Epithelial cell of esophagus (primary cell): ENCODE data around the genes PHF3, FAM135A and OGFRL1.

DNA sequence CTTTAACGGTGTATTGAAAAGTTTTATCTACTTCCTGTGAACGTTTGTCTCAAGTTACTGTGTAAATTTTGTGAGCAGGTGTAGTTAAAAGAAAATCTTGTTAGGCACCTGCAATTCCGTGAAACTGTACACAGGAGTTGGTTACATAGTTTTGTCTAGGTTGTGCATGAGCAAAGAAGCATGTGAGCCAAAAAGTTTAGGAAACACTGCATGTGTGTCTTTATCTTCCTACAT, 1.4 kb downstream of the BAG2 start:
- RRBS: no CpG with 5 or more reads among the region's 3 CpGs

DNA sequence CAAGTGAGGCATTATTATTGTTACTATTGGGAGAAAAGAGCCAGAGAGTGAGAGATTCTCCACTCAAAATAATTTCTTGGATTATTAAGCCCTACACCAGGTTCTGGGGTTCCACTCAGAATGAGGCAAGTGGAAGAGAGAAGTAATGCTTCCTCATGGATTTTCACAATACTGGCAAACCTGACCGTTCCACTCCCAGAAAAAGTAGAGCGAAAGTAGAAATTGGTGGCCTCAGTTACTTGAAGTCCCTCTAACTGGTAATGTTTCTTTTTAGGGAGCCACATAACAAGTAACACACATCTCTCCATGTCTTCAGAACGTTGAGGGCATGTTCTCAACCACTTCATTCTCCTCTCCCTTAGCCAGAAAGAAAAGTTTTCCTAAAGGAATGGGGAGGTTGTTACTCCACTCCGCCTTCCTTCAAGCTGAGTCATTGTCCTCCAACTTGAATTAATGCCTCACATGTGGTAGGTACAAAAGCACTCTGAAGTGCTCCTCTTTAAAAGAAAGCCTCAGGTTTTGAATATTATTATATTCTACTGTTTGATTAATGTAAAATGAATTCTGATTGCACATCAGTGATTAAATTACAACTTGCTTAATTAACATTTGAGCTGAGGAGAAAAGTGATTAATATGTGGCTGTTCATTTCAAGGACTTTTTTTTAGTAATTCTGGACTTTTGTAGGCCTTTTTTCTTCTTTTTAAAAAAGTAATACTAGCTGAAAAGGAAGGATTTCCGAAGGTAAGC, 2.0 kb downstream of the BAG2 start:
- RRBS: no CpG with 5 or more reads among the region's 5 CpGs

DNA sequence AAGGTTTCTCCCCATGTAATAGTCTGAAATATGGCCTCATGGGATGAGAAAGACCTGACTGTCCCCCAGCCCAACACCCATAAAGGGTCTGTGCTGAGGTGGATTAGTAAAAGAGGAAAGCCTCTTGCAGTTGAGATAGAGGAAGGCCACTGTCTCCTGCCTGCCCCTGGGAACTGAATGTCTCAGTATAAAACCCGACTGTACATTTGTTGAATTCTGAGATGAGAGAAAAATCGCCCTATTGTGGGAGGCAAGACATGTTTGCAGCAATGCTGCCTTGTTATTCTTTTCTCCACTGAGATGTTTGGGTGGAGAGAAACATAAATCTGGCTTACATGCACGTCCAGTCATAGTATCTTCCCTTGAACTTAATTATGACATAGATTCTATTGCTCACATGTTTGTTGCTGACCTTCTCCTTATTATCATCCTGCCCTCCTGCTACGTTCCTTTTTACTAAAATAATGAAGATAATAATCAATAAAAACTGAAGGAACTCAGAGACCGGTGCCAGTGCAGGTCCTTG, 1630.6 kb downstream of the KHDRBS2 start:
- RRBS: no CpG with 5 or more reads among the region's 5 CpGs

DNA sequence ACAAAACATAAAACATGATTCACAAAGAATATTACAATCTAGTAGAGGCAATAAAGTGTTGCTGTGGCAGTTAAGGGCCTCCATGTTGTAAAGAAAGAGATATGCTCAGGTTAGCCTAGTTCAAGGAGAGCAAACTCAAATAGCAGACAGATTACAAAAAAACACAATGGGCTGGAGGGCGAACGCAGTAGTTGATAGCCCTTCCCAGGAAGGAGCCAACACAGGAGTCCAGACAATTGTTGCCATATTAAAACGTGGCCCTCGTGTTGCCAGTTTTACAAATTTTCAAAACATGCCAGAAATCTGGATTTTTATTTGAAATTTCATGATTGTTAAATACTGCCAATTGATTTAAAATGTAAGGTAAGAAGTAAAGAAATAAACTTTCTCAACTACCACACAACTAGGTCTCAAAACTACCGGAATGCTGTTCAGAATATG, 13.2 kb downstream of the LGSN start:
- RRBS: no CpG with 5 or more reads among the region's 5 CpGs

GRCh38 chr6:63352520-63353355, 33.0 kb upstream of the LGSN start:
- RRBS: no CpG with 5 or more reads among the region's 7 CpGs

DNA sequence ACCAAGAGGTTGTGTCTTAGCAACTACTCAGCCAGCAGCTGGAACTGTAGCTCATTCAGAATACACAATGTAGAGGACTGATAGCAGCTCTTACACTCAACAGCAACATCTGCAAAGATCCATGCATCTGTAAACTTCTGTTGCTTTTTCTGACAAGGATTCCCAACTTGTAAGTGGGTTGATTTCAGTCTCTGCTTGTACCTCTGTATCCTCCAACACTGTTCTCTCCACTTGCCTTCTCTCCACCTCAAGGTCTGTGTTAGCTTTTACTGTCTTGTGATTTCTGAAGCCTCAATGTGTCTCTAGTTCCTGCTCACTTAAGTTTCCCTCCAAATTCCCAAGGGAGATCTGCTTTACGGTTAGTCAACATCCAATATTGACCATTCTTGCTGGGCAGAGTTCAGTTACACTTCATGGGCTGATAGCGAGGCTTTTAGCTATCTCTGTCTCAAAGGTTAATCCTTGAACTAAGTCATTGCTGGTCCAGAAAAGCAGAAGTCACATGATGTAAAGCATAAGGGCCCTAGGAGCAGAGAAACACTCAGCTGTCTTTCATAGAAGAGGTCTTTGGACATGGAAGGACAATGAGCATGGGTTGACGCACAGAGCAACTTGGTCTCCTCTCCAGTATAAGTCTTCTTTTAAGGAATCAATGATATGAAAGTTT, 71.7 kb upstream of the LGSN start:
- RRBS: no CpG with 5 or more reads among the region's 3 CpGs

DNA sequence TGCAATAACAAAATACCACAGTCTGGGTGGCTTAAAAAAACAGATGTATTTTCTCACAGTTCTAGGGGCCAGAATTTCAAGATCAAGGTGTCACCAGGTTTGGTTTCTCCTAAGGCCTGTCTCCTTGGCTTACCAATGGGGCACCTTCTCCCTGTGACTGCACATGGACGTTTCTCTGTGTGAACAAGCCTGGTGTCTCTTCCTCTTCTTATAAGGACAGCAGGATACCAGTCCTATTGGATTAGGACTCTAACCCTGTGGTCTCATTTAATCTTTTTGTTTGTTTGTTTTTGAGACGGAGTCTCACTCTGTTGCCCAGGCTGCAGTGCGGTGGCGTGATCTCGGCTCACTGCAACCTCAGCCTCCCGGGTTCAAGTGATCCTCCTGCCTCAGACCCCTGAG, 104.9 kb upstream of the PTP4A1 start:
- RRBS: no CpG with 5 or more reads among the region's 6 CpGs

DNA sequence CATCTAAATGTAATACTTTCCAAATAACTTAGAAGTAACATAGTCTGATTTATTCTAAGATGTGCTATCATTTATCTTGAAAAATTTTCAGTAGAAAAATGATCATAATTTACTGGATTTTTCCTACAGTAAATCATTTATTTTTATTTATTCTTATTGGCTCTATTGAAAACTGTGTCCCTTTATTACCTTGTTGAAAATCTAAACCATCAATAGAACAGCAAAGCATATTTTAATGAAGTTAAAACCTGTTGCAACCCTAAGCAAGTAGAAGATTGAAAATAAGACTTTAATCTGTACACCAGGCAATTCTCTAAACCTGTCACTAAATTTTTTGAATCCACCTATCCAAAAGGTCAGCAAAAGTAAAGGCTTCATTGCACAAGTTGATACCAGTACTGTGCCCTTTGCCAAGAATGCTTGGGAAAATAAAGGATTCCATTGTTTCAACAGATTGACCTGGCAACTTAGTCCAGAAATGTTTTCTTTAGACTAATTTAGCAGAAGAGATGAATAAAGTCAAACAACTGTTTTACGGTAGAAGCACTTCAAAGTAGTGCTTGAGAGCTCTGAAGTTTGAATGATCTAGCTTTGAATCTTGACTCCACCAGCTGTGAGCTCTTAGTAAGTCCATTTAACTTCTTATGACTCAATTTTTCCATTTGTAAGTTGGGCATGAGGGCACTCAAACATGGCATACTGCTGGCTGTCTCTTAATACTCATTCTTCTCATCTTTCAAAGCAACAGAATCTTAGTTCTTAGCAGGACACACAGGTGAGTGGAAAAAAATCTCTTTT, 56.2 kb upstream of the PTP4A1 start:
- RRBS: no CpG with 5 or more reads among the region's 1 CpG

GRCh38 chr6:63635550-63636430, at the start of gene PHF3:
Gene PHF3 (plus strand): TSS chr6:63635802.
- RRBS: 1% methylated on average over 25 of the region's 113 CpGs

GRCh38 chr6:63684851-63686002, 49.6 kb downstream of the PHF3 start:
- RRBS: no CpG with 5 or more reads among the region's 10 CpGs

DNA sequence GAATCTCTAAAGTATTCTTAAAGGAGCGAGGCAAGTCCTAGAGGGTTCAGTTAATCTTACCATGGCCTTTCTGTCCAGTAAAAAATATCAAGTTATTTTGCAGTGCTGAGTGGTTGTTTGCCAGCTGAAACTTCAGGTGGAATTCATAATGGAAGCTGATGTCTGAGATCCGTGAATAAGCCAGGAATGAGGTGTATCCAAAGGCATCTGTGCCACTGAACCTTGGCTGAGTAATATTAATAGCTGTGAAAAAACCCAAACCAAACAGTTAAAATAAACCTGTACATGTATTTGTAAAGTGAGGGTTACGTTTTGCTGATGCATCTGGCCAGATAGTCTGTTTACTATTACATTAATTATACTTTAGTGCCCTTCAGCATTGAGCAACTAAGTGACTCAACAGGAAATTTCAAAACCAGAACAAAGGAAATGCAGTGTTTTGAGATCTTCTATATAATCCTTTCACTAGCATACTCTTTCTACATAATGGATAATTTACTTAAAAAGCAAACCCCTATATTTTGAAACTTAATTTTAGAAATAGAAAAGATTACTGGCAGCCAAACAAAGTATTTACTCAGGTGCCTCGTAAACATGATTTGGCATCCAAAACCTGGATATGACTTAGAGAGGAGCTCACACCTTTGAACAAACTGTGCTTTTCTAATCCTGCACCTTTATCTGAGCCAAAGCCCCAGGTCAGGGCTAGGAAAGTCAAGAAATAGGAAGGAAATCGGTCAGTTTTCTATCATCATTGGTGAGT, 170.7 kb downstream of the PHF3 start:
- RRBS: no CpG with 5 or more reads among the region's 5 CpGs

DNA sequence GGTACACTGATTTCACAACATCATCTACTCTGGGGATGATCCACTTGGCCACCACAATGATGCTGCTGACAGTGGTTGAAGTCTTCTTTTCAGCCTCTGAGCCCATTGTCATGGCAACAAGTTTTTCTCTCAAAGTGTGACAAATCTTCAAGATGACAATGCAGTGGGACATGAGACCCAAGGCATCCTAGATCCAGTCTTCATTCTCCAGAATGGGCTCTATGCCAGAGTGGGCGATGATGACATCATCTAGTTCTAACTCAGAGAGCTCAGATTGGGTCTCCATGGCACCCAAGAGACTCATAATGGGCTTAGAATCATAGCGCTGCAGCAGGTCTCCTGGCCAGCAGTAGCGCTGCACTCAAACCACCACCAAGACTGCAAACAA, 567.9 kb upstream of the ZC3H11C start:
- RRBS: no CpG with 5 or more reads among the region's 3 CpGs

GRCh38 chr6:69445257-69445601, 351.6 kb downstream of the LMBRD1 start:
- RRBS: no CpG with 5 or more reads among the region's 13 CpGs

- RRBS: no CpG with 5 or more reads among the region's 6 CpGs
Observed at GRCh38 chr6:69795394-69796012, 1.3 kb downstream of the LMBRD1 start.

- RRBS: no CpG with 5 or more reads among the region's 7 CpGs
Observed at GRCh38 chr6:70398878-70400084, 14.0 kb upstream of the FAM135A start.

DNA sequence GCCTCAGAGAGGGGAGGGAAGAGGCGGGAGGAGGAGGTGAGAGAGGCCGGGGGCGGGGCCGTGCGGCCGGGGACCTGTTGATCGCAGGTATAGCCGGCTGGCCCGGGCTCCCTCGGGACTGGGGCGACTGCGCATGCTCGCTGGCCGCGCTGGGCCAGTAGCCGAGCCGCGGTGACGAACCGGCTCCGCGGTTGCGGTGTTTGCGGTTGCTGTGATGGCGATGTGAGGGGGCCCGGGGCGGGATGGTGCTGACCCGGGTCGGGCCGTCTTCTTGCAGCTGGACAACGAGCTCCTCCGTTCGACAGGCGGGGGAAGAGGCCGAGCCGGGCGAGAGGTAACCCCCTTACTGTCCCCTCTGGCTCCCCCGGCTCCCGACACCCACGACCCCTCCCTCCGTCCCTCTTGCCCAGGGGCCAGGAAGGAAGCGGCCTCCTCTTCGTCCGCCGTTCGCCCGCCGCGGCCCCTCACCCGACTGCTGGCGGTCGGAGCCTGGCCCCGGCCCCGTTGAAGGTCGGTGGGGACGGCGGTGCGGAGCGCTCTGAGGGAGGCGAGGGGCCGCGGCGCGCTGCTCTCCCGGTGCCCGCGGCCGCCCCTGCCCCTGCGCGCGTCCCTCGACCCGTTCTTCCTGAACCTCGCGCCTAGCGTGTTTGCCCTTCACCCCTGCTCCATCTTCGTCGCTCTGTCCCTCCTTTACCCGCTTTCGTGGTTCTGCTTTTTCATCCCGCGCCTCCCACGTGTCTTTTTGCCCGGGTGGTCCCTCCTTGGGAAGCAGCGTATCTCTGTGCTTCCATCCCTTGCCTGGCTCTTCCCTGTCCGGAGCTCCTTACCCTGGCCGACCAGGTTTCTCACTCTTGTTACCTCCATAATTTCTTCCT, at the start of gene FAM135A:
TSS of gene FAM135A (plus strand) at position 140 of the 875 bp plus-strand sequence.
- RRBS: 2% methylated on average over 40 of the region's 87 CpGs

- RRBS: no CpG with 5 or more reads among the region's 6 CpGs
Observed at GRCh38 chr6:70552592-70553072, 14.1 kb upstream of the SDHAF4 start.

- RRBS: 4% methylated on average over 18 of the region's 67 CpGs
Observed at GRCh38 chr6:71287774-71288866, at the start of gene OGFRL1. Gene OGFRL1 (plus strand): TSS chr6:71288811.

- RRBS: no CpG with 5 or more reads among the region's 3 CpGs
Observed at GRCh38 chr6:72816445-72816831, 194.6 kb downstream of the KCNQ5 start.